Measurements from ENCODE around the genes SETD1A, BCKDK and TRIM72.

- PRO-cap = no peak
Observed at GRCh38 chr16:30956720-30957412, 688 bp upstream of the SETD1A start.

DNA sequence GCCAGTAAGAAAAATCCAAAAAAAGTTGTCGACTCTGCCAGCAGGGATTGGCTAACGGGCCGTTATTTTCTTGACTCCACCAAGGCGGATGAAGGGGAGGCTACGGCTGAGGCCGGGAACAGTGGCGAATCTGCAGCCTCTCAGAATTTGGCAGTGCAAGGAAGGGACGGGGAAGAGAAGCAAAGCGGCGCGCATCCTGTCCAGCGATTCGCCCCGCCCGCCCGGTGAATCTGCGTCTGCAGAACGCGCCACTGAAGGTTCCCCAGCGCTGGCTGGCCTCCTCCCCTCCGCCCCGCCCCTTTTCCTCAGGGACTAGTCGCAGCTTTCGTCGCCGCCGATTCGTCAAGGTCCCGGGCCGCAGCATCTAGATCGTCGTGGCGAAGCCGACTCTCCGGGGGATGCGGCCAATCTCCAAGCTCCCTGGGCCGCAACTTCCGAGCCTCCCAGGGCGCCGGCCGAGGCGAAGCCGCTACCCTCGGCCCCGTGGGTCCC is at the start of gene SETD1A:
Gene SETD1A (plus strand): TSS at position 342 of the 492 bp plus-strand sequence.
- PRO-cap = bidirectional peak, plus-strand start outside the sequence, minus-strand start at position 226 of the sequence

DNA sequence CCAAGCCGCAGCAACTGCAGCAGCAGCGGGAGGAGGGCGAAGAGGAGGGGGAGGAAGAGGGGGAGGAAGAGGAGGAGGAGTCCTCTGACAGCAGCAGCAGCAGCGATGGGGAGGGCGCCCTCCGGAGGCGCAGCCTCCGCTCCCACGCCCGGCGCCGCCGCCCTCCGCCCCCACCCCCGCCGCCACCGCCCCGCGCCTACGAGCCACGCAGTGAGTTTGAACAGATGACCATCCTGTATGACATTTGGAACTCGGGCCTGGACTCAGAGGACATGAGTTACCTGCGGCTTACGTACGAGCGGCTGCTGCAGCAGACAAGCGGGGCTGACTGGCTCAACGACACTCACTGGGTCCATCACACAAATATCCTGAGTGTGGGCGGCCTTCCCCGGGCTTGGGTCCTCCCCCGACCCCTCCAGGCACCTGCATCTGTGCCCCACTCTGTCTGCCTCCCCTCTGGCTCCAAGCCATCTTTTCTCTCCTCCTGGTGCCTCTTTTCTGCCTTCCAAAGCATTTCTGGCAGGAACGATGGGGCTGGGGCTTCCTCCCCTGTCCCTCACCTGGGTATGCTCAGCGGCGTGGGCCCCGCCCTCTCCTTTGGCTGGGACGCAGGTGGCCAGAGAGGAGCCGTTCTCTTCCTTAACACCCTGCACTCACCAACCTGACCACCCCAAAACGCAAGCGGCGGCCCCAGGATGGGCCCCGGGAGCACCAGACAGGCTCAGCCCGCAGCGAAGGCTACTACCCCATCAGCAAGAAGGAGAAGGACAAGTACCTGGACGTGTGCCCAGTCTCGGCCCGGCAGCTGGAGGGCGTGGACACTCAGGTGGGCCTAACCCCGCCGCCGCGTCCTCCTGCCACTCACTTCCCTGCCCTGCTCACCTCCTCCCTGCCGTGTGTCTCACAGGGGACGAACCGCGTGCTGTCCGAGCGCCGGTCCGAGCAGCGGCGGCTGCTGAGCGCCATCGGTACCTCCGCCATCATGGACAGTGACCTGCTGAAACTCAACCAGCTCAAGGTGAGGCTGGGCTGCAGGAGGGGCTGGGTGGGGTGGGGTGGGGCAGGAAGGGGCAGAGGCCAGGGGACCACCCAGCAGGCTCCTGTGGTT is 4.8 kb upstream of the HSD3B7 start:
- PRO-cap = no peak

DNA sequence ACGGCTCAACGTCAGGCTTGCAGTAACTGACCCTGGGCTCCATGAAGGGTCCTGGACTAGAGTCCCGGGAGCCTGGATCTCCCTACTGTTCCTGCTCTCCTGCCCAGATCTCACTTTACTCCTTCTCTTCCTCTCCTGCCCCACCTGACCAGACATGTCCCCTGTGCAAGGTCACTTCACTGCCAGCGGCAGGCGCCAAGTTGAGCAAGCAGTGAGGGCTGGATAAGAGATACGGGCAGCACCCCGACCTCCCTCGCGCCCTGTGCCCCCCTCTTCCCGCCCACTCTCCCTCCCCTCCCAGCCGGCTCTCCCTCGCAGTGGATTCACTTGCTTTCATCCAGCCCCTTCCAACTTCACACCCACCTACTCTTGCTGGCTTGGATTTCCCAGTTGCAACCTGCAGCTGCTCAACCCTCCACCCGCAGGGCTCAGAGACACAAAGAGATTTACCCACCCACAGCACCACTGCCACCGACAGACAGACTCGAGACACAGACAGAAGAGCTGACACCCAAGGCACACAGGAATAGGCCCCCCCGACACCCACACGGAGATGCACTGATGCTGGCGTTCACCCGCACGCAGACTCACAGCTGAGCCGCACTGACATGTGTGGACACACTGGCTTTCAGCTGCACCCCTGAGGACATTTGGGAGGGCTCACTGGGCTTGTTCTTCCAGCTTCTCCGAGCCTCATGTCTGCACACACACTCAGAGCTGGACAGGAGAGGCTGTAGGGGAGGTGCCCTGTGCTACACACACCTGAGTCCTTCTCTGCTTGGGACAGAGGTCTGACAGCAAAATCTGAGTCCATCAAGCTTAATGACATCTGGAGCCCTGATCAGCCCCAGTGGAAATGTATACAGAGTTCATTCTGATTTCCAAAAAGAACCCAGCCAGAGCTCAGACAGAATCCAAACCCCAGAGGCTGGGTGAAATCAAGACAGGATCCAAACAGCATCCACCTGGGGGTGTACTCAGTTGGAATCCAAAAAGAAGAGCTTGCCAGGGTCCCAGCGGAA is 8.2 kb downstream of the STX1B start:
- PRO-cap = no peak

- PRO-cap = no peak
Observed at GRCh38 chr16:31033686-31034124, 347 bp downstream of the STX4 start.

- PRO-cap = no peak
Observed at GRCh38 chr16:31061009-31061665, 12.9 kb downstream of the ZNF668 start.

DNA sequence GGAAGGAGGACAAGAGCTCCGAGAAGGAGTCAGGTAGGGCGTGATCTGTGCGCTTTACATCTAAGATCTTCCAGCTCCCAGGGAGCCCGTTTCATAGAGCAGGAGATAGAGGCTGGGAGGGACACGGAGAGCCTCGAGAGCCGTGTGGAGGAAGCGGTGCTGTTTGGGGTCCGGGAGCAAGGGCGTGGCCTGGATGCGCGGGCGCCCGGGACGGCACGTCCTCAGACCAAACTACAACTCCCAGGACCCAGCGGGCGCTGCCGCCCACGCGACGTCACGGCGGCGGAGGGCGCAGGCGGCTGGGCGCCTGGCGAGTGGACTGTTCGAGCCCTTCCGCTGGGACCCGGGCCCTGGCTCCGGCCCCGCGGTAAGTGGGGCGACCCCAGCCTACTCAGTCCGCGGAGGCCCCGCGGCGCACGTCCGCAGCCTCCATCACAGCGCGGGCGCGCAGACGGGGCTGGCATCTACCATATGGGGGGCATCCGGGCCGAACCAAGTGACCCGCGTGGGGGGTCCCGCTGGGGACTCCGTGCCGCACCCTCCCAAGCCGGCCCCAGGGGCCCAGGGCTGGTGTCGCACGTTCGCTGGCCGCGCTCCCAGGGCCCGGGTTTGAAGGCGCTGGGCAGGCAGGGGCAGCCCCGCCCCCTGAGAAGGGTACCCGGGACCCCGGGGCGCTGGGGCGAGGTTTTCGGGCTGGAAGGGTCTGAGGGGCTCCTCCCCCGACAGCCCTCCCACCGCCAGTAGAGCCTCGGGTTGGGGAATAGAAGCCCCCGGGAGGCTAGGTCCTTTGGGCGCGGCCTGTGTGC is at the start of gene BCKDK:
Gene BCKDK (plus strand): TSS at position 274 of the 806 bp plus-strand sequence.
- PRO-cap = unidirectional peak, plus-strand start at position 277 of the sequence

GRCh38 chr16:31112640-31113465 is 4.6 kb upstream of the KAT8 start:
- PRO-cap = no peak

DNA sequence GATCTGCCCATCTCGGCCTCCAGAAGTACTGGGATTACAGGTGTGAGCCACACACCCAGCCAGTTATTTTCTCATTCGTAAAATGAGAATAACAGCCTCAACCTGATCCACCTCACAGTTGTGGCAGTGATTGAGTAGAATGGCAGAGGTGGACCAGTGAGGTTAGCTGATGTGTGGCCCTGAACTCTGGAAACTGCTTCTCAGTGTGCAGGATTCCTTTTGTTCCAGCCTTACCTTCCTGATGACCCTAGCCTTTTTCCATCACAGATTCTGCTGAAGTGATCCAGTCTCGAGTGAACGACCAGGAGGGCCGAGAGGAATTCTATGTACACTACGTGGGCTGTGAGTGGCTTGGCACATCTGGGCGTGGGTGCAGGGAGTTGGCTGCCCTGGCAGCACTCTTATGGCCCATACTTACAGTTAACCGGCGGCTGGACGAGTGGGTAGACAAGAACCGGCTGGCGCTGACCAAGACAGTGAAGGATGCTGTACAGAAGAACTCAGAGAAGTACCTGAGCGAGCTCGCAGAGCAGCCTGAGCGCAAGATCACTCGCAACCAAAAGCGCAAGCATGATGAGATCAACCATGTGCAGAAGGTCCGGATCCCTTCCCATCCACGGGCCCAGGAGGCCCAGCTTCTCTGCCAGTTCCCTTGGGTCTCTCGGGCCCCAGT is 2.6 kb downstream of the KAT8 start:
- PRO-cap = no peak

- PRO-cap = bidirectional peak, plus-strand start at chr16:31128962, minus-strand start at chr16:31128851; bidirectional peak, plus-strand start at chr16:31129239, minus-strand start at chr16:31129034
Observed at GRCh38 chr16:31128459-31129711, 6.6 kb downstream of the PRSS8 start.

DNA sequence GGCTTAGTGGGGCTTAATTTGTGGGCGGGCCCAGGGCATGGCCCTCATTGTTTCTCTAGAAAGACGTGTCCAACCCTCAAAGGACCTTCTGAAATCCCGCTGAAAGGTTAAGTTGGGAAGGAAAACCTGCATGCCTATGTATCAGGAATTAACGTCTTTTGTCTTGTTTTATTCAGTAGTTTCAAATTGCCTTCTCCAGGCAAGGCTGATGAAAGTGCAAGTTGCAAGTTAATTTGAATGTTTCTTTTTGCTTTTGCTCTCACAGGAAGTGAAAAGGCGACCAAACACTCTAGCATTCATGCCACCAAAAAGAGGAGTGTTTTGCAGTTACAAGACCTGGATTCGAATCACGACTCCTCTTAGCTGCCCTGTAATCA is 1.1 kb upstream of the FUS start:
- PRO-cap = no peak

DNA sequence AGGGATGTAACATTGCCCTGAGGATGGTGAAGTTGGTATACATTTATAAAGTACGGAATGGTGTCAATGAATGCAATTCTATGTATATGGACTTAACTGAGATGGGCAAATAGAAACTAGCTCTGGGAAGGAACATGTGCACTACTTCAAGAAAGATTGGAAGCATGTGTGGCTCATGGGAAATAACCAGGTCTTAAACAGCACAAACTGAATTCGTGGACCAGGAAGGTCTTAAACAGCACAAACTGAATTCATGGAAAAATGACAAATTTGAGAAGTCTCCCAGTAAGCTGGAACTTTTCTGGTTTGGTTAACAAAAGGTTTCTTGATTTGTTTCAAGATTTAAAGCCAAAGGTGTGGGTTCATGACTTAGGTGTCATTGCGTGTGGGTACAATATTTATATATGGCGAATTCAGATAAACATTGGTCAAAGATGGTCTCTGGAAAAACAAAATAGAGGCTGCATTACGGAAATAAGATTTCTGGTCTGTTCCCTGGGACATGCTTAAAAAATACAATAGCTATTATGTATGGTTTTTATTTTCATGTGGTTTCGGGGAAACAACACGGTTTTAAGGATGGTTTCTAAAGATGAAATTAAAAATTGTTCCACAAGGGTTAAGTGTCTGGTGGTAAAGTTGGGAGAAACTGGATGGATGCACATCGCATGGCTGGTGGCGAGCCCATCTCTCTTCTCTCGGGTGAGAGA is 7.5 kb downstream of the FUS start:
- PRO-cap = no peak

DNA sequence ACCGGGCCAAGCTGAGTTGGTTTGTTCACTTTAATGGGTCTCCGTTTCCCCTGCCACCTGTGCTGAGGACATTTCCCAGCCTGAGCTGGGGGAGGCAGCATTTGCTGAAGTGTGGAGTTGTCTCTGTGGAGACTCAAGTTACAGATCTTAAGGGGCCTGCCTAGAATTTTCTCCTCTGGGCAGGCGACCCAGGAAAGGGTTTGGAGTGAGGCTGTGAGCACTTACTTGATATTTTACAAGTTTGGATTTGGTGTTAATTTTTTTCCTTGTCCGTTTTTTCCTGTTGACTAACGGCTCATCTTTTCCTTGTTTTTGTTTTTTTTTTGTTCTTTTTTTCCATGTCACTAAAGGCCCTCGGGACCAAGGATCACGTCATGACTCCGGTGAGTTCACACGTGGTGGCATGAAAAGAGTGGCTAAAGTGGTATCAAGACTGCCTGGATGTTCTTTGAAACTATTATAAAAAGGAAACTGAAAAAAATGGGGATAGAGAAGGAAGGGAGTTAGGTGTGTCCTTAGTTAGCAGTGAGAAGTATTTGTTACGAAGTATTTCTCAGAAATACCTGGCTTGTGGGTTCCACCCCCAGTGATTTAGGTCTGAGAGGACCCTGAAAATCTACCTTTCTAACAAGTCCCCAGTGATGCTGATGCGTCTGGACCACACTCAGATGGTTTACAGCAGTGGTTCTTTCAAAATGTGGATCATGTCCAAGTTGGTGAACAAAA is 8.2 kb downstream of the FUS start:
- PRO-cap = no peak

GRCh38 chr16:31196719-31197496 is 5.7 kb downstream of the PYCARD start:
- PRO-cap = no peak

DNA sequence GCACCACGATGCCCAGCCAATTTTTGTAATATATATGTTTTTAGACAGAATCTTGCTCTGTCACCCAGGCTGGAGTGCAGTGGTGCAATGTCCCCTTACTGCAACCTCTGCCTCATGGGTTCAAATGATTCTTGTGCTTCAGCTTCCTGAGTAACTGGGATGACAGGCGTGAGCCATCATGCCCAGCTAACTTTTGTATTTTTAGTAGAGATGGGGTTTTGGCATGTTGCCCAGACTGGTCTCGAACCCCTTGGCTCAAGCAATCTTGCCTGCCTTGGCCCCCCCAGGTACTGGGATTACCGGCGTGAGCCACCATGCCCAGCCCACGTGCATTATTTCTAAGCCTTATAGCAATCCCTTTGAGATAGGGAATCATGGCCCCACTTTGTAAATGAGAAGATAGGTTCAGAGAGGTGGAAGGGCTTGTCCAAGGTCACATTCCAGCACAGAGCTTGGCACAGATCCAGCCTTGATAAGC is 4.1 kb upstream of the PYCARD start:
- PRO-cap = no peak

- PRO-cap = no peak
Observed at GRCh38 chr16:31213735-31214582, at the start of gene TRIM72. Gene TRIM72 (plus strand): TSS chr16:31214119.

- PRO-cap = no peak
Observed at GRCh38 chr16:31299781-31300071, 40.0 kb downstream of the ITGAM start.

- PRO-cap = no peak
Observed at GRCh38 chr16:31355389-31356128, 583 bp downstream of the ITGAX start.

- PRO-cap = no peak
Observed at GRCh38 chr16:31466296-31467133, 5.4 kb upstream of the TGFB1I1 start.

GRCh38 chr16:32253959-32254311 is 849 bp downstream of the TP53TG3D start:
- PRO-cap = no peak

All from ileum (tissue), 1 donor.